Cerebral cortex (tissue), 2 donors: ENCODE measurements around the gene KLF4.

DNA sequence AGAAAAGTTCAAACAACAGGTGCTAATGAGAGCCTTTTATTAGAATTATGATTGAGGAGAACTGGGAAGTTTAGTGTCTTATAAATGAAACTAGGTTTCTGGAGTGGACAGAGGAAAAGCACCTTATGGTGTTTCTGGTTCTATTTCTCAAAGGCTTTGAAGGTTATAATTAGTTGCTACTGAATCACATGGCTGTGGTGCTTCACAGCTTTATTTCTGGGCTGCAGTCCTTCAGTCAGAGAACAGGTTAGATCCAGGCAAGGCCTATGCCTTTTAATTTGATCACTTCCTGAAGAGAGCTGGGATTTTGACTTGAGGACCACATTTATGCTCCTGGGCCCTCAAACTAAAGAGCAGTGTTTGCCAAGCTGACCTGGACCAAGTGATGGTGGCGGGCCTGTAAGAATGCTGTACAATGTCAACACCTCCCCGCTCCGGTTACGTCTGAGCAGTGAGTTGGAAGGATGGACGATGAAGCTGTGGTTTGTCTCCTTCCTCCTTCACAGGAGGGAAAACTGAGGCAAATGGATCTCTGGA lies 56.0 kb downstream of the ZNF462 start:
- PRO-cap, 2 experiments, result no peak in any of the 2 experiments

GRCh38 chr9:107136355-107136753 lies 146.7 kb upstream of the RAD23B start:
- PRO-cap, 2 experiments, result no peak in any of the 2 experiments

DNA sequence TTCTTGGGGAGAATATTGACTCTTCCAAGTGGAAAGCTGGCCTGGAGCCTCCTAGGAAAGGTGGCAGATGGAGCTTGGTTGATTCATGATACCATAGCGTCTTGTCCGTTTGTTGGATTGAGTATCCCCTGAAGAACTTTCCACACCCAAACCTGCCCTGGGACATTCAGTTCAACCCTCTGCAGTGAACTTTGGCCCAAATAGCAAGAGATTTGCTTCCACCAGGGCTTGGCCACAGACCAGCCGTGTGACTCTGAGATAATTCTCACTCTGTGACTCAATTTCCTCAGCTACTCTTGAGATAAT lies 108.1 kb upstream of the RAD23B start:
- PRO-cap, 2 experiments, result no peak in any of the 2 experiments

DNA sequence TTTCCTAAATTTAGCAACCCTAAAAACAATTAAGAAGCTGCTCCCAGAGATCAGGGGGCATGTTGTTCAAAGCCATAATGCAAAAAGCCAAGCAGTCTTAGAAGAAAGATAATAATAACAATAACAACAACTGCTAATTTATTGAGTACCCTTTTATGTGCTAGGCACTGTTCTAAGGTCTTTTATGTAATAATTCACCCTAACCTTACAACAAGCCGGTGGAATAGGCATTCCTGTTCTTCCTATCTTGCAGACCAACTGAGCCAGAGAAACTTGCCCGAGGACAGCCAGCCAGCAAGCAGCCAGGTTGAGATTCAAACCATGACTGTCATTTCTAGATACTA lies 90.7 kb upstream of the RAD23B start:
- PRO-cap, 2 experiments, result no peak in any of the 2 experiments

- PRO-cap, 2 experiments, result no peak in any of the 2 experiments
Measured at GRCh38 chr9:107213420-107214006, 69.6 kb upstream of the RAD23B start.

GRCh38 chr9:107332132-107332660 lies 49.1 kb downstream of the RAD23B start:
- PRO-cap, 2 experiments, result no peak in any of the 2 experiments

DNA sequence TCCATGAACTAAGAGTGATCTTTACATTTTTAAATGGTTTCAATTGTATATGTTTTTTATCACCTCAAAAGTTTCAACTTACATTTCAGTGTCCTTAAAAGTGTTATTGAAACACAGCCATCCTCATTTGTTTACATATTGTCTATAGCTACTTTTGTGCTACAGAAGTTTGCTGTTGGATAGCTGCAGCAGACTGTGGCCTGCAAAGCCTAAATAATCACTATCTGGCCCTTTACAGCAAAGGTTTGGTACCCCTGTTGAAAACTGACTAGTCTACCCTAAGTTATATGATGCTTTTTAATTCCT lies 49.5 kb downstream of the RAD23B start:
- PRO-cap, 2 experiments, result no peak in any of the 2 experiments

GRCh38 chr9:107483355-107484669 lies 5.8 kb downstream of the KLF4 start:
- PRO-cap, 2 experiments, result peak in 1 of 2 experiments; most common plus-strand start chr9:107484376 (in 1)

GRCh38 chr9:107489708-107489923 lies at the start of gene KLF4:
Gene KLF4 (minus strand): TSS chr9:107489769.
- PRO-cap, 2 experiments, result peak in 2 of 2 experiments; most common minus-strand start chr9:107489766 (in 2)

DNA sequence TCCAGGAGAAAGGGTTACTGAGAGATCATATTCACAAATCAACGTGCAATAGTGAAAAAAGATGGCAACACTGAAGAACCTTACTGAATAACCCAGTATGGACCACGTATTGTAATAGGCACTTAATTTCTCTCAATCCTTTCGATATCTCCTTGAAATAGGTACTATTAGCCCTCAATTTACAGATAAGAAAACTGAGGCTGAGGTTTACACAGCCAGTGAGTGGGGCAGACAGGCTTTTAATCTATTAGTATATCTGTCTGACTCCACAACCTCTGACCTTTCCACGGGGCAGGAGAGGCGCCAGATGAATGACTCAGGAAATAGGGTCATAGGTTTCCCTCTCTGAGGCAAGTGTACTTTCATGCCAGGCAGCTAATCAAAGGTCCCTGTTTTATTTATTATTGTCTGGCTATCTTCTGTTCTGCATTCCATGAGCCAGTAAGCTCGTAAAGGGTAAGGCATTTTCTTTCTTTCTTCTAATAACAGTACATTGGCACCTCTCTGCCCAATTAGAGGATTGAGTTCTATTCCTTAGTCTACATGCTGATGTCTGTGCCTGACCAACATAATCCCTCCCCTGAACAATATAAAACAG lies 79.6 kb upstream of the KLF4 start:
- PRO-cap, 2 experiments, result no peak in any of the 2 experiments

DNA sequence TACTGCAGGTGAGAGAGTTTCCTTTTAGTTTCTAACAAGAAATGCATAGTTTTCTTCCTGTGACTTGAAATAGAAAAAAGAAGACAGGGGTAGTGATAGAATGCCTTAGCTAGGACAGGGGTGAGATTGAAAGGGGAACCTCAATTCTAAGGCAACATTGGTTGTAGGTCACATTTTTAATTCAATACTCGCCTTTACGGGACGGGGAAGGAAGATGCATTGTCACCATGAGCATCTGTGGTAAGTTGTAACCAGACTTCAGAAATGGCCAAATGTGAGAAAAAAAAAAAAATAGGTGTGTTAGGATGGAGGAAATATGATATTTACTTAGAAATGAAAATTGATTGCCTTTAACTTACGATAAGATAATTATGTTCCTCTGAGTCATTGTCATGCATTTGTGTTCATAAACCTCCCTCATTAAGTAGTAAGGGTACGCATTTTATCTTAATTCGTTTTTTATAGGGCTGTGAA lies 103.4 kb upstream of the KLF4 start:
- PRO-cap, 2 experiments, result no peak in any of the 2 experiments

- PRO-cap, 2 experiments, result no peak in any of the 2 experiments
Measured at GRCh38 chr9:107614618-107615275, 125.2 kb upstream of the KLF4 start.

- PRO-cap, 2 experiments, result peak in 1 of 2 experiments; most common plus-strand start chr9:107637842 (in 1); most common minus-strand start chr9:107637724 (in 1)
Measured at GRCh38 chr9:107637312-107638497, 148.1 kb upstream of the KLF4 start.

GRCh38 chr9:107818451-107818902 lies 328.9 kb upstream of the KLF4 start:
- PRO-cap, 2 experiments, result no peak in any of the 2 experiments

DNA sequence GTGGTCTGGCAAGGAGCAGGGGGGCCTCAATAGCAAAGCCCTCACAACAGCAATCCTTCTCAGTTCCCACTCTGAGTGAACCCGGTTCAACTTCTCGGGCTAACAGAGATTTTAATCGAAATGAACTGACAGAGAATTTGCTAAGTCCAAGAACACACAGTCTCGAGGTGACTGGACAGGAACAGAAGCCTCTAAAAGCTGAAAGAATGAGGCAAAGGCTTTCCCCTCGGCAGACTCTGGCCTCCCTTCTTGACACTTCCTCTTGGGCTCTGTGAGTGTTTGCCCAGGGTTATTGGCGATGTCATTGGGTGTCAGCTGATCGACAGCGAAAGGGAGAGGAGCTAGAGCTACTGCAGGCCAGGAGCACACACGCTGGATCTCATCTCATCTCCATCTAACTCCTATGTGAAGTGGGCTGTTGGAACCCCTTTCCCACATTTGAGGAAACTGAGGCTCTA lies 513.1 kb upstream of the KLF4 start:
- PRO-cap, 2 experiments, result no peak in any of the 2 experiments

DNA sequence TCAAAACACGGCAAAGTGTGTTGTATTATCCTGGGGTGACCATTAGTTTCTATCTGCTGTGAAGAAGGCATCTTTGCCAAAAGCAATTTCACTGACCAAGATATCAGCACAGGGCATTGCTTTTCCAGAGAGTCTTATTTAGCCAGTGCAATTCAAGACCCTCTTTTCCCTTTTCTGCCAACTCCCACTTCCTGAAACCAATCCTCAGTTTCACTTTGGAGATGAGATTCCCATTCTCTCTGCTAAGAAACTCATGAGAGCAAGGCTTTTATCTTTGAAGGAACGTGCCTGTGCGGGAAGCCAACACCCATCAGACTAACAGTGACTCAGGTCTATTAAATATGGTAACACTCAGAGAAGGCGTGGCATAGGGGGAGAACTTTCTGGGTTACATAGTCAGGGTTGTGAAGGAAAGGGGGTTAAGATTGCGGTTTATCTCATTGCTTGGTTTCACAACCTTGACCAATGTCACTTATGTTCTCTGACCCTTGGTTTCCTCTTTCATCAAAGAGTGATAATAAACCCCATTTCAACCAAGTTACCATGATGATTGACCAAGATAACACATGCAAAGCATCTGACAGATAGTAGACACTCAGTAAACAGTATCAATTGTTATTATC lies 666.9 kb upstream of the KLF4 start:
- PRO-cap, 2 experiments, result no peak in any of the 2 experiments

DNA sequence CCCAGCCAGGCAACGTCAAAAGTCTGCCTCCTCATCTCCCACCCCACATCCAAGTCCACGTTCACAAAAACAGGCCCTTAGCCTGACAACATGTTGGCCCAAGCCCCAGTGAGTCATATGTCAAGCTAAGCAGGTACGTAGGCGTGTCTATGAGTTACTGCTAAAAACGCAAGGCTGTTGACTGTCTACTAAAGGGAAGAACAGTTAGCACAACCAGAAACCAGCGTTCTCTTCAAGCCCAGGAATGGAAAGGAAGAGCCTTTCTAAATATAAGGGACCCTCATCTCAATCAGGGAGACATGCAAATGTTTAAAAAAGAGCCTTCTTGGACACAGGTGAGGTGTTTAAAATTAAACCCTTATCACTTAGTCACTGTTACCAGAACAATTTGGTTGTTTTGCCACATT lies 303.0 kb downstream of the ACTL7B start:
- PRO-cap, 2 experiments, result no peak in any of the 2 experiments

DNA sequence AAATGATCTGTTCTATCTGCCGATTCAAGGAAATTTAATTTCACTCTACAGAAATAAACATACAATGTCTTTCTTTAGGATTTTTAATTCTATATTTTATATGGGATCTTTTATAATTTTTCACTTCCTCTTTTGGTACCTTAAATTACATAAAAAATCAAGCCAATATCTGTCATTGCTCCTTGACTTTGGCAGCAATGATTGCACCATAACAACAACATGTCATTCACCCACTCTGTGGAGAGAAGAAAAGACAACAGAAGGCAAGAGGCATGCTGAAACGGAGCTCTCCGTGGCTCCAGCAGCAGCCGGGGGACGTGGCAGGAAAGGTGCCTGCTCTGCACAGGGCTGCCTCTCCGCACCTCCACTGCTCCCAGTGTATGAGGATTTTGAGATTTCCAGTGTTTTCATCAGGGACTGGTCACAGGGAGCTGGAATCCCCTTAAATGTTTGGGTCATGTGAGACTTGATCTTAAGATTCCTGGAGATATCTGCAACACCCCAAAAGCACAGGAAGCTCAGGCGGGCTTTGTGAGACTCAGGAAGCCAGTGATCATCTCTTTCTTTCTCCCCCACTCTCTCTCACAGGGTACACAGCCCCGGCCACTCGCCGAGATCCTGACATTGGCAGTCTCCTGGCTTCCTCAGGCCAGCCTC lies 74.8 kb downstream of the ACTL7B start:
- PRO-cap, 2 experiments, result no peak in any of the 2 experiments

DNA sequence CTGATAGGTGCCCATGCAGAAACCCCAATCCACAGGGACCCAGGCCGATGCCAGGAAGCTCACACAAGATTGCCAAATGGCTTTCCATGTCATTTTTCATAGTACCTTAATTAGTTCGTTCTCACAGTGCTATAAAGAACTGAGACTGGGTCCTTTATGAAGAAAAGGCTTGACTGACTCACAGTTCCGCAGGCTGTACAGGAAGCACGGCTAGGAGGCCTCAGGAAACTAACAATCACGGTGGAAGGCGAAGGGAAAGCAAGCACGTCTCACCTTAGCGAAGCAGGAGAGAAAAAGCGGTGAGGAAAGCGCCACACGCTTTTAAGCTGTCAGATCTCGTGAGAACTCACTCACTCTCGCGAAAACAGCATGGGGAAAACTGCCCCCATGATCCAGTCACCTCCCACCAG lies 13.0 kb downstream of the ACTL7B start:
- PRO-cap, 2 experiments, result no peak in any of the 2 experiments

DNA sequence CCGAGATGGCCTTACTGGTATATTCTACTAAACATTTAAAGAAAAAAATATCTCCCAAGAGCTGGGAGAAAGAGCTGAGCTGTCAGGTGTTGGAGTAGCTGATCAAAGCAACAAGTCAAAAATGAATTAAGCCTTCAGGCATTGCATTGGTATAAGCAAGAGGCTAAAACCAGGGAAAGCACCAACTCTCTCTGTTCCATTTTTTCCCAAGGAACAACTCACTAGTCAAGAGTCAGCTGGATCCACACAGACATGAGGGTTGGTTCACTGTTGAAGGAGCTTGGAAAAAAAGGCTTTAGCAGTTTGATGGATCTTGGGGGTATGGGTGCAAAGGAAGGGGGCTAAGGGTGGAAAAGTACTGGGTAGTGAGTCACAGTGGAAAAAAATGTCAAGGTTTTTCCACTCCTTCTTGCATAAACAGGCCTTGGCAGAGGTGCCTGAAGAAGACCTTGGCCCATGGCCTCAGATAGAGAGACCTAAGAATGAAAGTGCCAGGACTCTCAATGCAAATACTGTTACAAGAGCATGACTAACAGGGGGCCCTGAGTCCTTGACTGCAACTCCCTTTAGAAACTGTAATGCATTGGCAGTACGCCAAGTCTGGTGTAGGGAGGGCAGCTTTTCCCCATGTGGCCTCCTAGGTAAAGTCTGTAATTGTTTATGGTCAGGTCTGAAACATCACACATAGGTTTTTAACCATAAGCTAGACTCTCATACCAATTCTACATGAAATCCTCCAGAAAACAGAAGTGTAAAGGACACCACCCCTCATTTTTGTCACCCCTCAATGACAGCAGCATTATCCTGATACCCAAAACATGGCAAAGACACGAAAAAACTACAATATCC lies 23.7 kb downstream of the ACTL7A start:
- PRO-cap, 2 experiments, result no peak in any of the 2 experiments